Osteoblast (primary cell): ENCODE measurements around the gene C5orf46.

DNA sequence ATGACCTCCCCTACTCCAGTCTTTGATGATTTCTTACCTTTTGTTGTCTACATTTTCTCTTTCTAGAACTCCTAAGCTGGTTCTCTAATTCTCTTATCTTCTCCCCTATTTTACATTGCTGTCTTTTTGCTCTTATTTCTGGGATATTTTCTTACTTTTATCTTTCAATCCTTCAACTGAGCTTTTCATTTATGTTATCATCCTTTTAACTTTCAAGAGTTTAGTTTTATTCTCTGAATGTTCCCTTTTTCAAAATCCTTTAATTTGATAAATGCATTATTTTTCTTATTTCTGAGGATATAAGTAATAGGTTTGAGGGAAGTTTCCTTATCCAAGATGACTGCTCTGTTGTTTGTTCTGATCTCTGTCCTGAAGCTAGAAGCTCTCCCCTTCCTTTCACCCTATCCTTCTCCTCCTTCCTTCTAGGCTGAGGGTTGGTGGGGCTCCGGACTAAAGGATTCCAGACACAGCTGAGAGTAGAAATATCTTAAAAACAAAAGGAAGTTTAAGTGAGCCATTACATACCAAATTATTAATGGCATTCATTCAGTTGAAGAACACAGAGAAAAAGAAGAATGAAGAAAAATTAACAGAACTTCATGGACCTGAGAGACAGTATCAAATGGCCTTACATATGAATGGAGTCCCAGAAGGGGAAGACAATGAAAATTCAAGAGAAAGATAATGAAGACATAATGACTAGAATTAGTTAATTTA lies 64.0 kb downstream of the NR3C1 start:
- CAGE, long polyA plus RNA: no peak
- RRBS: no CpG with 5 or more reads among the region's 1 CpG

DNA sequence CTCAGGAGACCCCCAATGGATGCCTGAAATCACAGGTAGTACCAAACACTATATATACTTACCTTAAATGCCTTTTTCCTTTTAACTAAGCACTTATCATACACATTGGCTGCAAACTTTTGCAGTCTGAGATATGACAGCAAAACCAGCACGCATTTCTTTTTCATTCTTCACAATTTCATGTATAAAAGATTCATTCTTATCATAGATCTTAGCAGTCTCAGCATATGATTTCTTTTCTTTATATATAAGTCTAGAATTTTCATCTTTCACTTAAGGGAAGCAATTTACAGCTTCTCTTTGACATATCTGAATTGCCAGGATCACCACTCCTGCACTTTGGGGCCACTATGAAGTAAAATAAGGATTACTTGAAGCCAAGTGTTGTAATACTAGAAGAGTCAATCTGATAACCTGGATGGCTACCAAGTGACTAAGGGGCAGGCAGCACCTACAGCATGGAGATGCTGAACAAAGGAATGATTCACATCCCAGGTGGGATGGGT lies 31.5 kb downstream of the NR3C1 start:
- CAGE, long polyA plus RNA: no peak
- RRBS: no CpG with 5 or more reads among the region's 1 CpG

DNA sequence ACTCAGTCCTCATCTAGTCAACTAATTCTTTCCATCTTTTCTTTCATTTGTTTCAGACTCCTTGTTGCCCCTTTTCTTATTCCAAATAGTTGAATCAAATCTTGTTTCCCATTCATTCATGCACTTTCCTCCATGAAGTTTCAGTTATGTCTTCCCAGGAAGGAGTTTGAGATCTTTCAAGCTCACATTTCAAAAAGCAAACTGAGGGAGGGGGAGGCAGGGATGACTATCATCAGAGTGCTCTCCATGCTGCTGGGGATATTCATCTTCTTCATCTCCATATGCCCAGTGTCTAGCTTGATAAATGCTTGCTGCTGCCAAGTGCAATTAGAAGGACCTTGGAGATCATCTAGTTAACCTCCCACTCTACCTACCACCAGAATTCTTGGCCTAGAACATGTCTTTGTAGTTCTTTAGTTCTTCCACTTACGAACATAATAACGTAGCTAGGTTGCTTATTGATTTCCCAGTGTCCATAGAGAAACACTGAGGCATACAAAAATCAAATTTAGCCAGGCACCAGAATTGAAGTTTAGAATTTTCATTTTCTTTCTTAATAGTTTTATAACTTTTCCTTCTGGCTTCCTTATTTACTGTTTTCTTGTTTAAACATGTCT lies 14.4 kb downstream of the NR3C1 start:
- CAGE, long polyA plus RNA: no peak
- RRBS: no CpG with 5 or more reads among the region's 2 CpGs

GRCh38 chr5:143401874-143402456 lies 1.5 kb downstream of the NR3C1 start:
- CAGE, long polyA plus RNA: no peak
- RRBS: no CpG with 5 or more reads among the region's 18 CpGs

DNA sequence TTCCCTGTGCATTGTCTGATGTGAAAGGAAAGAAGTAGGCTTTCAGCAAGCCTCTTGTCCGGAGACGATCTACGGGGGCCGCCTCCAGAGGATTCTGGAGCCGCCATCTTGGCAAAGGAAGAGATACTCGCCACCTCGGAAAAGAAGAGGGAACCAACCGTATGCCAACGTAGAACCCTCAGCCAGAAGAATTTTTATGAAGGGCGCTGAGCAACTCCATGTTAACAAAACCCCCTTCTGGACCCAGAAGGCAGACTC lies 2.0 kb upstream of the NR3C1 start:
- CAGE, long polyA plus RNA: no peak
- RRBS: no CpG with 5 or more reads among the region's 10 CpGs

GRCh38 chr5:143605089-143605737 lies 201.7 kb upstream of the NR3C1 start:
- CAGE, long polyA plus RNA: no peak
- RRBS: no CpG with 5 or more reads among the region's 4 CpGs

DNA sequence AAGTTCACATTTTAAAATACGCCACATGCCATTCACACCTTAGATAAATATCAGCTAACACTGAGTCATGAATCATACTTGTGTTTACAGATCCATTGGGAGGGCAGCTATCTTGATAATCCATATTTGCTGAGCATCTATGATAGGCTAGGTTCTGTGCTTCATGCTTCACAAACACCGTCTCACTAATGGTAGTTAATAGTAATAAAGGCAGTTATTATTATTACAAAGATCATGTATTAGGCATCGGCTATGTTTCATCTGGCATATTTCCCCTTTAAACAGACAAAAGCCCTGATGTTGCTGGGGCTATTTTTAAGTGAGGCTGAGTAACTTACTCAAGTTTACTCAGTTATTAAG lies 152.2 kb upstream of the HMHB1 start:
- CAGE, long polyA plus RNA: no peak
- RRBS: no CpG with 5 or more reads among the region's 3 CpGs

- CAGE, long polyA plus RNA: no peak
Observed at GRCh38 chr5:143733770-143734010, 78.3 kb upstream of the HMHB1 start.

DNA sequence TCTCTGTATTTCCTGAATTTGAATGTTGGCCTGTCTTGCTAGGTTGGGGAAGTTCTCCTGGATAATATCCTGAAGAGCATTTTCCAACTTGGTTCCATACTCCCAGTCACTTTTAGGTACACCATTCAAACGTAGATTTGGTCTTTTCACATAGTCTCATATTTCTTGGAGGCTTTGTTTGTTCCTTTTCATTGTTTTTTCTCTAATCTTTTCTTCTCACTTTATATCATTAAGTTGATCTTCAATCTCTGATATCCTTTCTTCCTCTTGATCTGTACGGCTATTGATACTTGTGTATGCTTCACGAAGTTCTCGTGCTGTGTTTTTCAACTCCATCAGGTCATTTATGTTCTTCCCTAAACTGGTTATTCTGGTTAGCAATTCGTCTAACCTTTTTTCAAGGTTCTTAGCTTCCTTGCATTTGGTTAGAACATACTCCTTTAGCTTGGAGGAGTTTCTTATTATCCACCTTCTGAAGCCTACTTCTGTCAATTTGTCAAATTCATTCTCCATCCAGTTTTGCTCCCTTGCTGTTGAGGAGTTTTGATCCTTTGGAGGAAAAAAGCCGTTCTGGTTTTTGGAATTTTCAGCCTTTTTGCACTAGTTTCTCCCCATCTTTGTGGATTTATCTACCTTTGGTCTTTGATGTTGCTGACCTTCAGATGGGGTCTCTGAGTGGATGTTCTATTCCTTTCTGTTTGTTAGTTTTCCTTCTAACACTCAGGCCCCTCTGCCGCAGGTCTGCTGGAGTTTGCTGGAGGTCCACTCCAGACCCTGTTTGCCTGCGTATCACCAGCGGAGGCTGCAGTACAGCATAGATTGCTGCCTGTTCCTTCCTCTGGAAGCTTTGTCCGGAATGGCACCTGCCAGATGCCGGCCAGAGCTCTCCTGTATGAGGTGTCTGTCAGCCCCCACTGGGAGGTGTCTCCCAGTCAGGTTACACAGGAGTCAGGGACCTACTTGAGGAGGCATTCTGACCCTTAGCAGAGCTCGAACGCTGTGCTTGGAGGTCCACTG lies 188.8 kb downstream of the PRELID2 start:
- CAGE, long polyA plus RNA: no peak
- RRBS: no CpG with 5 or more reads among the region's 13 CpGs

DNA sequence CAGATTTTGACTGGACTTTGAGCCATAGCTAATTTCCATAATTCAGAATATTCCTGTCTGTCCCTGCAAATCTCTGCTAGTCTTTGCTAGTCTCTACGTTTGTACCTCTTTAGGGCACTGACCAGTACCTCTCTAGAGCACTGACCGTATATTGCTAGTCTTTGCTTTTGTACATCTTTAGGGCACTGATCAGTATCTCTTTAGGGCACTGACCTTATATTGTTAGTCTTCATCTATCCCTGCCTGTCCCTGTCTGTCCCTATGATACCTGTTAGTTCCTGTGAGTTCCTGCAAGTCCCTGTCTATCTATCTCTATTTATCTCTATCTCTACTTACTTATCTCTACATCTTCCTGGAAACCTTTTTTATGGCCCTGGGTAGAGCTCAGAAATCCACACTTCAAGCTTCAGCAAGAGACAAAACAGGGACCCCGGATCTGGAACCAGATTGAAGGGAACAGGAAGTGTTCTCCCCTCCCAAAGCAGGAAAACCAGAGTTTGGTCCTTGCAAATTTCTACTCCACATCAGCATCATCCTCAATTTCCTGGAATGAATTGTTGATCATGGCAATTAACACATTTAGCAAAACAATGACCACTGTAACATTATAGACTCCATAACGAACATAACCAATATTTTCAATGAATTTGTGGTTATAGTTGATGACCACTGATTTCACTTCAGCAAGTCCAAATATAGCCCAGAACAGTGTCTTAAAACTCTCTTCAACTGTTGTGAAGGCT lies 107.0 kb downstream of the PRELID2 start:
- CAGE, long polyA plus RNA: no peak
- RRBS: no CpG with 5 or more reads among the region's 4 CpGs

GRCh38 chr5:146488445-146489533 lies 27.2 kb downstream of the GPR151 start:
- CAGE, long polyA plus RNA: no peak
- RRBS: no CpG with 5 or more reads among the region's 9 CpGs

DNA sequence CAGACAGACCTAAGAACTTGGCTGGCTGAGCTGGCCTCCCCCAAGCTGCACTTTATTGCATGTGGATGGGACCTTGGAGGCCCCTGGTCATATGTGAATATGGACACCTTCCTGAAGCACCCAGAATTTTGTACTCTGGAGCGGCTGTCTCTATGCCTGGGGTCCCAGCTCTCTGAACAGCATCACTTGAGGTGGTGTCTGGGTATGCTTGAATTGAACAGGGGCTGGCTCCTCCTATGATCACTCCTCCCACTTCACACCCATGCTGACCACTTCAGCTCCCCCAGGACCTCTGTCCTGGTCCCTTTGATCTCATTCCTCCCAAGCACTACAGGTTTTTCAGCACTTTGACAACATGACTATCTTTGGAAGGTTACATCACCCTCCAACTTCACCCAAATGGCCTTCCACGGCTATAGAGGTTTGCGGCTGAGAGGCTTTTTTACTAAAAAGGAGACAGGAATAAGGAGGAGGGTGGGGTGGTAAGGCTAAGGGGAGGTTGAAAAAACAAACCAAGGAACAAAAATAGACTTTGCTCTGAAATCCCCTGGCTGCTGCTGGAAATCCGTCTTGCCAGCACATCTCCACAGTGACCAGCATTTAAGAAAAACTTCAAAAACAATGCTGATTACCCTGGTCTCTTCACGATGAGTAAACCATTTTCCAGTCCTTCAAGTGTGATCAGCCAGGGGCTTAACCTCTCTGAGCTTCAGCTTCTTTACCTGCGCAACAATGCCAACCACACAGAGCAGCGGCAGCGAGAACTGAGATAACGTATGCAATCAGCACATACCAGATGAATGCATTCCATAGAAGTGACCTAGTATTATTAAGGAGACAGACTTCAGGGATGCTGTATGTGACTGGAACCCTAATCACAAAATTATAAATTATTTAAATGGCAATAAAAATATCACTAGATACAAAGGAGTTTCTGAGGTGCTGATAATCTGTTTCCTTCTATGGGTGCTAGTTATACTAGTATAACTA lies 102.7 kb downstream of the DPYSL3 start:
- CAGE, long polyA plus RNA: no peak
- RRBS: no CpG with 5 or more reads among the region's 9 CpGs

GRCh38 chr5:147453819-147454482 lies 55.9 kb downstream of the DPYSL3 start:
- CAGE, long polyA plus RNA: no peak
- RRBS: 2% methylated on average over 19 of the region's 52 CpGs

- CAGE, long polyA plus RNA: no peak
- RRBS: no CpG with 5 or more reads among the region's 8 CpGs
Observed at GRCh38 chr5:147483828-147484783, 25.8 kb downstream of the DPYSL3 start.

DNA sequence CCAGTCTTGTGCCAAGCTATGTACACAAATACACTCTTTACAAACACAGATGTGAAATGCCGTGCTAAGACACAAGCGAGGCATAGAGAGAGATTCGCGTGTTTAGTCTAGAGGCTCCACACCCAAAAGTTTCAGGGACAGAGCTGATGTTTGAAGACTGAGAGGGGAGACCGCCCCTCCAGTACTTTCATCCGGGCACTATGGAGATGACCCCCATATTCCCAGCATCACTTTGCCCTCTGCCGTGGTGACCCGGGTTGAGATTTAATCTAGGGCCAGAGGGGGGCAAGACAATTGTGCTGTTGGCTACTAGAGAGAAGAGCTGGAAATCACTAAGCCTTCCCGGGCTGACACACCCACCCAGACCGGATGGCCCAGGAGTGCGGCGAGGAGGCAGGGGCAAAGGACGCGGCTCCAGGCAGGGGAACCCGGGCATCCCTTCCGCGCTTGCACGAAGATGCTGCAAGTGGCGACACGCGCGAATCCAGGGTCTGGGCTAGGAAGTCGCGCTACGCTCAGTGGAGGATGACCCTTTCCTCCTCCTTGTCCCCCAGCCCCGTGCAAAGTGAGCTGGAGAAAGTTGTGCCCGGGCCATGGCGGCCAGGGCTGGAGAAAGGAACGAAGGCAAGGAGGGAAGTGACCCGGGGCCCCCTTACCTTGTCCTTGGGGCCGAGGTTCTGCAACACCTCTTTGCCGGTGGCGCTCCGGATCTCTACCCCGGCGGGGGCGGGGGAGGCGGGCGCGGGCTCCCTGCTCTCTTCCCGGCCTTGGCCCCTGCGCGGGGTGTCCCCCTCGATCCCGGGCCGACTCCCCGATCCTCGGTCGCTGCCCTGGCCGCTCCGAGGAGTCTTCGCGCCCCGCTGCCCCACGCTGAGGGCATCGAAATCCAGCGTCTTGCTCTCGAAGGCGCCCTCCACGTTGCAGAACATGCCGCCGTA lies 777 bp downstream of the DPYSL3 start:
- CAGE, long polyA plus RNA: no peak
- RRBS: 3% methylated on average over 23 of the region's 62 CpGs

- CAGE, long polyA plus RNA: no peak
- RRBS: no CpG with 5 or more reads among the region's 9 CpGs
Observed at GRCh38 chr5:147554089-147555048, 44.5 kb upstream of the DPYSL3 start.

- CAGE, long polyA plus RNA: no peak
- RRBS: no CpG with 5 or more reads among the region's 5 CpGs
Observed at GRCh38 chr5:147906253-147906907, at the start of gene C5orf46. C5orf46 (minus strand) TSS chr5:147906538.

- CAGE, long polyA plus RNA: no peak
- RRBS: no CpG with 5 or more reads among the region's 4 CpGs
Observed at GRCh38 chr5:147963858-147964853, 57.8 kb upstream of the C5orf46 start.

DNA sequence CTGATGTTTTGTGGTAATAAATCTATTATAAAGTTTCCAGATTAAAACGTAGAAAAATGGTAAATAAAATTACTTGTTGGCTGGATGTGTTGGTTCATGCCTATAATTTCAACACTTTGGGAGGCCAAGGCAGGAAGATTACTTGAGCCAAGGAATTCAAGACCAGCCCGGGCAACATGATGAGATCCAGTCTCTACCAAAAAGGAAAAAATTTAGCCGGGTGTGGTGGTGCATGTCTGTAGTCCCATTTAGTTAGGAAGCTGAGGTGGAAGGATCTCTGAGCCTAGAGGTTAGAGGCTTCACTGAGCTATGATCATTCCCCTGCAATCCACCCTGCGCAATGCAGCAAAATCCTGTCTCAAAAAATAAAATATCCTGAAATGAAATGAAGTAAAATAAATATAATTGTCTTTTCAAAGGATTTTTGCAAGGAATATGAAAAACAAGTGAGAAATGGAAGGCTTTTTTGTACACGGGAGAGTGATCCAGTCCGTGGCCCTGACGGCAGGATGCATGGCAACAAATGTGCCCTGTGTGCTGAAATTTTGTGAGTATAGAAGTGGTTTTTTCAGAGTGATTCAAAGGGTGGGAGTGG lies 30.3 kb downstream of the SPINK5 start:
- CAGE, long polyA plus RNA: no peak
- RRBS: no CpG with 5 or more reads among the region's 7 CpGs

- CAGE, long polyA plus RNA: no peak
- RRBS: no CpG with 5 or more reads among the region's 3 CpGs
Observed at GRCh38 chr5:148147399-148147764, 21.0 kb upstream of the SPINK14 start.